H9 (cell line): ENCODE data around the genes ARAF, PORCN and WDR13.

GRCh38 chrX:47112219-47113078 is 32.1 kb downstream of the NDUFB11 start:
- PRO-cap, result no peak

DNA sequence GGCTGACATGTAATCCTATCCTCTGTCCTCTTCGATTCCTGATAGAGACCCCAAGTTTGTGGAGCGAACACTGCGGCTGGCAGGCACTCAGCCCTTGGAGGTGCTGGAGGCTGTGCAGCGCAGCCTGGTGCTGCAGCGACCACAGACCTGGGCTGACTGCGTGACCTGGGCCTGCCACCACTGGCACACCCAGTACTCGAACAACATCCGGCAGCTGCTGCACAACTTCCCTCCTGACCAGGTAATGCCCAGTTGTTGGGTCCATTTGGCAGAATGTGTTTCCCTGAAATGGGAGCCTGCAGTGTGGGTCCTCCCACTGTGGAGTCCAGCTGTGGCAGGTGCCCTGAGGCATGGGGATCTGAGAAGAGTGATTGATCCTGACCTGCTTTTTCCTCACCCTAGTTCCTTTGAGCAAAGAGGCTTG is 8.6 kb upstream of the CDK16 start:
- PRO-cap, result no peak

DNA sequence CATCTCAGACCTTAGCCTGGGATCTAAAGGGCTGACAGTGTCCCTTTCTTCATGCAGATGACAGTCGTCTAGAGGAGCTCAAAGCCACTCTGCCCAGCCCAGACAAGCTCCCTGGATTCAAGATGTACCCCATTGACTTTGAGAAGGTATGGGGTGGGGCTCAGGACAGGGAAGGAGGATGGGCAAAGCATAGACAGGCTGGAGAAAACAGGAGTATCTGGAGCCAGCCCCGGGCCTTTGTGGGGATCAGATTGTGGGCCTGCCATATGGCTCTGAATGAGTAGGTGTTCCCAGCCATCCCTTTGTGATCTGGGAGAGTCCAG is 6.2 kb upstream of the CDK16 start:
- PRO-cap, result no peak

DNA sequence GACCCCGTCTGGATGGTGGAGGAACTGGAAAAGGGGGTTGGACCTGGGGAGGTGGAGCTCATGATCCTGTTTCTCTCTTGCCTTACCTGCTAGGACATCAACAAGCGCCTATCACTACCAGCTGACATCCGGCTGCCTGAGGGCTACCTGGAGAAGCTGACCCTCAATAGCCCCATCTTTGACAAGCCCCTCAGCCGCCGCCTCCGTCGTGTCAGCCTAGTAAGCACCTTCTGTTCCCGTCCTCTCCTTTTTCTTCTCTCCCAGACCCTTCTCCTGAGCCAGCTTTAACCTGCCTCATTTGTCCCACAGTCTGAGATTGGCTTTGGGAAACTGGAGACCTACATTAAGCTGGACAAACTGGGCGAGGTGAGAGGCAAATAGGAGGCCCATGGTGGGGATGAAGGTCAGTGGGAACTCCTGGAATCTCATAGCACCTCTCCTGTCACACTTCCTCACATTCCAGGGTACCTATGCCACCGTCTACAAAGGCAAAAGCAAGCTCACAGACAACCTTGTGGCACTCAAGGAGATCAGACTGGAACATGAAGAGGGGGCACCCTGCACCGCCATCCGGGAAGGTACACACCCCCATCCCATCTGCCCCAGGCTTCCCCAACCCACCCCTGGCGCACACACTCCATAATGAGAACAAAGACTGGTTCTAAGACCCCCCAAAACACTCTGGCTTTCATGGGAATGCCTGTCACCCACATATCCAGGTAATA is 6.2 kb downstream of the CDK16 start:
- PRO-cap, result no peak

DNA sequence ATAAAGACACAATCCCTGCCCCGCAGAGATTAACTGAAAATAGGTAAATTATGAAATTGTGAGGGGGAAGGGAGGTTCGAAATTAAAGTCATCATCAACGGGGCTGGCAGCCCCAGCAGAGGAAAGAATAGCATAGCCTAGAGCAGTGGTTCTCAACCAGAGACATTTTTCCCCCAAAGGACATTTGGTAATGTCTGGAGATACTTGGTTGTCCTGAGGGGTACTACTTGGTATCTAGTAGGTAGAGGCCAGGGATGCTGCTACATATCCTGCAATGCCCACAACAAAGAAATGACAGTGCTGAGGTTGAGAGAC is 1.1 kb upstream of the USP11 start:
- PRO-cap, result no peak

DNA sequence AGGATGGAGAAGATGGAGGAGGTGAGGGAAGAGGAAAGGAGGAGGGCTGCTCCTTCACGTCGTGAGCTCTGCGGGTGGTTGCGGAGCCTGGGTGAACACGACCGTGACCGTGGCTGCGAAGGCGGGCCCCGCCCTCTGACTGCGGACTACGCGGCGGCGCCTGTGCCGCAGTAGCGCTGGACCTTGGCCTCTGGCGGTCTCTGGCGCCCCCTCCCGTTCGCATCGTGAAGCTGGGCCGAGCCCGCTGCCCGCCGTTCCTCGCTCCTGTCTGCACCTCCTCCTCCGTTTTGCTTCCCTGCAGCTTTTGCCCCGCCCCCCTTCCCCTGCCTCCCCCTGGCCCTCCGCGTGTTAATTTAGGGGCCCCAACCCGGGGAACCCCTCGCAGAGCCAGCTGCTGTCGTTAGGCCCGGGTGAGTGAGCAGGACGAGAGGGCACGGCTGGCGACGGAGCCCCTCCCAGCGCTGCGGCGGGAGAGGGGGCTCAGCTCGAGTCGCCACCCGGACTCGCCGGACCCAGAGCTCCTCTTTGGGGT is 37.6 kb upstream of the ARAF start:
- PRO-cap, result bidirectional peak, plus-strand start at position 382 of the sequence, minus-strand start at position 141 of the sequence

- PRO-cap, result unidirectional peak, minus-strand start at chrX:47524088; unidirectional peak, minus-strand start at chrX:47524123
Observed at GRCh38 chrX:47523898-47524292, 37.1 kb upstream of the ARAF start.

- PRO-cap, result bidirectional peak, plus-strand start at chrX:47561206, minus-strand start at chrX:47560955; bidirectional peak, plus-strand start at chrX:47561645, minus-strand start at chrX:47561439
Observed at GRCh38 chrX:47560684-47561755, at the start of gene ARAF. Gene ARAF, plus strand, starts transcription at chrX:47561205.

DNA sequence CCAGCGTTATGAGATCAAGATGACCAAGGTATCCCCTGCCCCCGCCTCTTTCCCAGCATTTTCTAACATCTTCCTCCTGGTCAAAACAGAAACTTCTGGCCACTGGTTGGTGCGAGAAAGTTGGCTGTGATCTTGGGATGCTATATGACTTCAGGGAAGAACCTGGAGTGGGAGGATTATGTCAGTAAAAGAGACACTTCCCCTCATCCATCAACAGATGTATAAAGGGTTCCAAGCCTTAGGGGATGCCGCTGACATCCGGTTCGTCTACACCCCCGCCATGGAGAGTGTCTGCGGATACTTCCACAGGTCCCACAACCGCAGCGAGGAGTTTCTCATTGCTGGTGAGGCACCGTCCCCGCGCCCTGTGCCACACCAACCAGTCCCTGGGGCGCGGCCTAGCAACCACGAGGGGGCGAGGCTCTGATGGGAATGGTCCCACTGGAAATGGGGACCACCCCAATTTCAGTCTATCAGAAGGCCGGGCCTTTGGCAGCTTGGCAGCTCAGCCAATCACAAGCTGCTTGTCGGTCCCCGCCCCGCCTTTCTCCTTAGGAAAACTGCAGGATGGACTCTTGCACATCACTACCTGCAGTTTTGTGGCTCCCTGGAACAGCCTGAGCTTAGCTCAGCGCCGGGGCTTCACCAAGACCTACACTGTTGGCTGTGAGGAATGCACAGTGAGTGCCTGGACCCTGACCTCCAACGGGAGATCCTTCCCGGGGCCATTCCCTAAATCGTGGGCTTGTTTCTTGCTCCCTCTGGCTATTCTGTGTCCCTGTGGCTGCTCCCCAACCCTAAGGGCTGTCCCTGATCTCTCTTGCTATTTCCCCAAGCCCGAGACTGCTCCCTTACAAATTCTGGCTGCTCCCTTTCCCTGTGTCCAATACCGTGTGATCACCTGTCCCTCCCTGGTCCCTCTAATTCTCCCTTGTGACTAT is 3.0 kb downstream of the TIMP1 start:
- PRO-cap, result no peak

- PRO-cap, result bidirectional peak, plus-strand start at chrX:47651039, minus-strand start at chrX:47650801; bidirectional peak, plus-strand start at chrX:47651285, minus-strand start at chrX:47651218
Observed at GRCh38 chrX:47650636-47651308, 409 bp upstream of the ELK1 start.

- PRO-cap, result no peak
Observed at GRCh38 chrX:47749047-47749480, 87.6 kb upstream of the ZNF81 start.

DNA sequence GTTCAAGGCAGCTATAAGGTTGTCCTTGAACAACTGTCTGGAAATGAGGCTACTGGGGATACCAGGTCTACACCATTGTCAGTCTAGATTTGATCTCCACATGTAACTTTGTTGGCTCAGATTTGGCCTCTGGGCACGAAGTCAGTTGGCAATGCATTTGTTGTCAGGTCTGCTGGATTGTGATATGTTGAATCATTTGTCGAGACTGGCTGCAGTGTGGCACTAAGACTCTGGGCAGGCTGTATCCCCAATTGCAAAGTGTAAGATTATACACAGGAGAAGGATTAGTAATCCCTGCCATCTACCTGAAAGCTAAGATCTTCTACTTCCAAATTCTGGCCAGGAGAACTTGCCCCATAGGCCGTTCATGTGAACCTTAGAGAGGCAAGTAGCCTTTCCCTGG is 26.5 kb downstream of the ZNF81 start:
- PRO-cap, result no peak

DNA sequence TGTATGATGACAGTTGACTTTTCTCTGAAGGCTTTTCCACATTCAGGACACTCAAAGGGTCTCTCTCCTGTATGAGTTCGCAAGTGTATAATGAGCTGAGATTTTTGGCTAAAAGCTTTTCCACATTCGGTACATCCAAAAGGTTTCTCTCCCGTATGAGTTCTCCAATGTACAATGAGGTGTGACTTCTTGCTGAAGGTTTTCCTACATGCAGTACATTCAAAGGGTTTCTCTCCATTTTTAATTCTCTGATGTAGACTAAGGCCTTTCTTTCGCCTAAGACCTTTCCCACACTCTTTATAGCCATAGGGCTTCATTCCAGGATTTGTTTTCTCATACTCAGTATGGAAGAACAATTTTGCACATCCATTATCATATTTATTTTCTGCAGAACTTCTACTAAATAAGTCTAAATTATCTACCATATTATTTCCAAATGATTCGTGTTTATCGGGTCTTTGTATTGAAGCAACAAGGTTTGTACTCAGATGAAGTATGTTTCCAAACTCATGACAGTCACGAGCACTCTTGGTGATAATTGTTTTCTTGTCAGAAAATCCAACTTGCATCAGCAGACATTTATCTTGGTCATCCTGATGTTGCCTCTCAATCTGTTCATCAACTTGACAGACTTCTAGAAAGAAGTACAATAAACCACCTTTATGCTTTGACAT is 26.5 kb downstream of the ZNF182 start:
- PRO-cap, result no peak

DNA sequence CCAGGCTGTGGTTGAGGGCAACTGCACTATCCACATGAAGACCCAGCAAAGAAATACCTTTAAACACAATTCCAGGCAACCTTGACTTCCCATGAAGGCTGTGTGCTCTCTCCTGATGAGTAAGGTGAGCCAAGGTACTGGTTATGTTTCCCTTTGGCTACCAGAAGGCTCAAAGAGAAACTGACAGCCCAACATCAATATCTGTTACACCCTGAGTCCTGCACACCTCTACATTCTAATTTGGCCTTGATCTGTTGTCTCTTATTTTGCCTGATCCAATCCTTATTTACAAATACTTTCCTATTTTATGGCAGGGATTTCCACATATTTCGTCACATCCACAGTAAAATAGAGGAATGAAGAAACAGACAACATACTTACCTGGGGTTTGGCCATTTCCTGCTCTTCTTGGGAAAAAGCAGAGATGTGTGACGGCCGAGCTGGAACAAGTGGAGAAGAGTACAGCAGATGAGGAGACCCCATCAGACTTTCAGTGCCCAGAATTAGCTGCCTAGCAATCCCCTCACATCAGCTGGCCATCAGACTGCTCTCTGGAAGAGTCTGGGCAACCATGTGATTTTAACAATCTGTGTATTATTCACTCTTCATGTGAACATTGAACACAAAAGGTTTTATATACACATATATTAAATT is 1.4 kb downstream of the ZNF182 start:
- PRO-cap, result no peak

- PRO-cap, result bidirectional peak, plus-strand start at chrX:48468398, minus-strand start at chrX:48468442
Observed at GRCh38 chrX:48467909-48468668, 2.0 kb downstream of the SLC38A5 start.

GRCh38 chrX:48508750-48509258 is at the start of gene PORCN:
Gene PORCN, plus strand, starts transcription at chrX:48508992.
- PRO-cap, result bidirectional peak, plus-strand start at chrX:48509017, minus-strand start at chrX:48508868

GRCh38 chrX:48597278-48598425 is at the start of gene WDR13:
Gene WDR13, plus strand, starts transcription at chrX:48597492.
- PRO-cap, result bidirectional peak, plus-strand start at chrX:48597528, minus-strand start at chrX:48597428; bidirectional peak, plus-strand start at chrX:48597786, minus-strand start at chrX:48597650; bidirectional peak, plus-strand start at chrX:48598275, minus-strand start at chrX:48598074

DNA sequence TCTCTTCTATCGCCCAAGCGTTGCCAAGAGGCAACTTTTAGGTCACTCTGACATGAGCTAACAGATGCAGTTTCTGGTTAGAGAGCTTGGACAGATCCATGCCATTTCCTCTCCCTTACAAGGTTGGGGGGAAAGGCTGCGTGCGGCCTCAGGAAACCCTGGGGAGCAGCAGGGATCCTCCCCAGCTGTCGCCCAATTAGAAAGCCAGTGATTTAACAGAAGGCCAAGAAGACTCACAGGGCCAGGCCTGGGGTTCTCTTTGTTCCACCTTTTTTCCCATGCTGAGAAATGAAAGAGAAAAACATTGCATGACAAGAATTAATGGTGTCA is 35.2 kb upstream of the WAS start:
- PRO-cap, result no peak

- PRO-cap, result no peak
Observed at GRCh38 chrX:48680352-48680861, 3.2 kb upstream of the WAS start.

- PRO-cap, result no peak
Observed at GRCh38 chrX:48794733-48796061, 6.7 kb upstream of the HDAC6 start.